Right lobe of liver (tissue), 4 donors: ENCODE measurements around a stretch of chr19.

DNA sequence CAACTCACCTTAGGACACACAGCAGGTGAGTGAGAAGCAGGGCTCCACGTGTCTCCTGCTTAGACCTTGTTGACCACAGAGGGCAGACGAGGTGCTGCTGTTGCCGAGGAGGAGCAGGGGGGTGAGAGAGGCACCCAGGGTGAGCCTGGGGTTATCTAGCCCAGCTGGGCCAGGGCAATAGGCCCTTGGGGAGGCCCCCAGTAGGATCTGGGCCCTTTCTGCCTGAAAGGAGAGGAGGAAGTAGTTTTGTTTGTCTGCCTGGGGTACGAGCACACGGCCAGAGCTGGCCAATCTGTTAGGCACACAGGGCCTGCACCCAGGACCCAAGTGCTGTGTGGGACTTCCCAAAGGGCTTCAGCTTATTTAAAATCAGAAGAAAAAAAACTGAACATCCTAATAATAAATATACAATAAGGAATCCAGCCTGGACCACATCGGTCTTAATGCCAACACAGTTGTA lies 2.3 kb upstream of the HSH2D start:
- PRO-cap, 4 experiments: no peak in any of the 4 experiments
- RAMPAGE, long total RNA, 2 experiments: no peak in any of the 2 experiments

- PRO-cap, 4 experiments: no peak in any of the 4 experiments
- RAMPAGE, long total RNA, 2 experiments: no peak in any of the 2 experiments
These were observed 5.3 kb upstream of the KLF2 start for GRCh38 chr19:16319362-16319781.

DNA sequence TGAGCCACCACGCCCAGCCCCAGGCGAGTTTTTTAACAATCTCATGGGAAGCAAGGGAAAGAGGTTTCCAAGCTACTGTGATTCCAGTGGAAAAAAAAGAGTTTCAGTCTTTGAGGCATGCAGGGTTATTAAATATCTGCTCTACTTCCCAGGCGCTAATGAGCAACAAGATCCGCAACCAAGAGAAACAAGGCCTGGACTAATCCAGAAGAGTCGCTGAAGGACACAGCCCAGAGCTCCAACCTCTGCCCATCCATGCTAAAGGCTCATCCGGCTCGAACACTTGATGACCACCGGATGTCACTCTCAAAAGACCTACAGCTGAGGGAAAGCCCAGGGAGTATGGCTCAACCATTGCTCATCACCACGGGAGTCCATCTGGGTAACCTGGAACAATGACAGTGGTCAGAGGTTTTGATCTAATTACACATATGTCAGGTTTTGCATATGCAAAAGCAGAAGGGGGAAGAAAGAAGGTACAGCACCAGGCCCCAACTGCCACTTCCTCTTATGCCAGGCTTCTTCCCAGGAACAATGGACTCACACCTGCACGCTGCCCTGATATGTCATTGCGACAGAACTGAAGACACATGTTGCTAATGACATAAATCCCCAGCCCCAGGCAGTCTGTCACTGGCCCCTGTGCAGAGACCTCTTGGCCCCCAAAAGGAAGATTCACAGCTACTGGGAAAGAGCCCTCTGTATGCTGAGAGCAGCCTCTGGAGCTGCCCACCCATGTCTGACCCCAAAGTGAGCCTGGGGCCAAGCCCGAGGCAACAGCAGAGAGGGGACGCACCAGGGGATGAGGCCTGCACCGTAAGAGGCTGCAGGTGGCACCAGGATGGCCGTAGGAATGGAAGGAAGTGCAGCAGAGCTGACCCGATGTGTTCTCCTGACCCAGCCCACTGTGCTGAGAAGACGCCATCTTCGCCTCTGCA lies 26.5 kb downstream of the EPS15L1 start:
- PRO-cap, 4 experiments: no peak in any of the 4 experiments
- RAMPAGE, long total RNA, 2 experiments: no peak in any of the 2 experiments

DNA sequence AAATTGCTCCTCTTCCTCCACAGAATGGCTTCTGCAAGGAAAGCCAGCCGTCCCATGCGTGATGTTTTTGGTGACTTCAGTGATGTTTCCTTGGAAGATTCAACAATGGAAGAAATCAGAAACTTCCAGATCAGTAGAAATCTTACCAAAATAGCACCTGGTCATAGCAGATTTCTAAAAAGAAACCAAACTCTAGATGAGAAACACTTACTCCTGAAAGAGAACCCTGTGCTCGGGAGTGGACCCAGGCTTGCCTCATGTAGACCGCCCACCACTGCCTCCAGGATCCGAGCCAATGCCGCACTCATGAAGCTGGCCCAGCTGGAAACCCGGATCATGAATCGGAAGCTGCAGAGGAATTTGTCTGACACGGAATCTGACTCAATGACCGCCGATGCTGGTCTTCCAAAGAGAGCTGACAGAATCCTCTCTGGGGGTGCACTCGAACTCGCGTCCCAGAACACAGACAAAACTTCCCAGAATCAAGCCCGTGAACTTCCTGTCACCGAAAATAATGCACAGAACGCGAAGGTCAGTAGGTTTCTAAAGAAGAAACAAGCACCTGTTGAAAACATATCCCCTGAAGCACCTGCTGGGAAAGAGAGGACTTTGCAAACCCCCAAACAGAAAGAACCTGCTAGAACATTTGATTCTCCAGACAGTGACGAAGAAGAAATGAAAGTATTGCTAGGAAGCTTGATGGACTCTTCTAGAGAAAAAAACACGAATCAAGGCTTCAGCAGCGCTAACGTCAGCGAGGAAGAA lies 4.8 kb downstream of the C19orf44 start:
- PRO-cap, 4 experiments: no peak in any of the 4 experiments
- RAMPAGE, long total RNA, 2 experiments: no peak in any of the 2 experiments

DNA sequence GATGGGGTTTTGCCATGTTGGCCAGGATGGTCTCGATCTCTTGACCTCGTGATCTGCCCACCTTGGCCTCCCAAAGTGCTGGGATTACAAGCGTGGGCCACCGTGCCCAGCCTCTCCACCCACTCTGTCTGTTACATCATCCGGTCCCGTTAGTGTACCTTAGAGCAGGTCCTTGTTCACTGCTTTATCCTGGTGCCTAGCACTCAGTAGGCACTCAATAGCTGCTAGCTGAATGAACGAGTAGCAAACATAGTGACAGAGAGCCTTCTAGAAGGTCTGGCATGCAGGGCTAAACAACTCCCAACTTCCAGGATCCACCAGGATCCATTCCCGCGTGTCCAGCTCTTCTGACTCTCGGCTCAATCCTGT lies 3.0 kb downstream of the SLC35E1 start:
- PRO-cap, 4 experiments: no peak in any of the 4 experiments
- RAMPAGE, long total RNA, 2 experiments: no peak in any of the 2 experiments

DNA sequence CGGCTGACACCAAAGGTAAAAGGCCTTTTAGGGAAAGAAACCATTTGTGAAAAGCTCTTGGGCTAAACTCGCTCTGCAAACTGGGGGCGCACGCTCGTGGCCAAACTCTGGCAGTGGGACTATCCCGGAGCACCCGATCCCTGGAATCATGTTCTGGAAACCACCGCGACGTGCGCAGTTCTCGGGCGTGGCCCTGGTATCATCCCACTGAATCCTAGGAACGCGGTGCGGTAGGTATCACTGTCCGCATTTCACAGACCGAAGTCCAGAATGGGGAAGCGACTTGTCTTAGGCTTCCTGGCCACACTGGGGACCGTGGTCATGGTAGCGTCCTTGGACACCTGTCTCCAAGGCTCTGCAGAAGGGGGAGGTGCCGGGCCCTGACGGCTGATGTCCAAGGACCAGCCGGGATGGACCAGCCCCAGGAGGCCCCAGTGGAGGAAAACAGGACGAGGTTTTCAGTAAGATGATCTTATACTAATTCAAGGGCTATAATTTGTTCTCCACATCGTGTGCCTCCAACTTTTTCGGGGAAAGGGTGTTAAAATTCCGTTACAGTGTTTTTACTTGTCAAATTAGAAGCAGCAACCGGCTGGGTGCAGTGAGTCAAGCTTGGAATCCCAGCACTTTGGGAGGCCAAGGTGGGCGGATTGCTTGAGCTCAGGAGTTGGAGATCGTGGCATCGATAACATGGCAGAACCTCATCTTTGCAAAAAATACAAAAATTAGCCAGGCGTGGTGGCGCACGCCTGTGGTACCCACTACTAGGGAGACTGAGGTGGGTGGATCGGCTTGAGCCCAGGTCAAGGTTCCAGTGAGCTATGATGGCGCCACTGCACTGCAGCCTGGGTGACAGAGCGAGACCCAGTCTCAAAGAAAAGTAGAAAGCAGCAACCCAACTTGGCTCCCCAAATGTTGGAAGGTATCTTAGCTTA lies 846 bp upstream of the SLC35E1 start:
- PRO-cap, 4 experiments: no peak in any of the 4 experiments
- RAMPAGE, long total RNA, 2 experiments: no peak in any of the 2 experiments

GRCh38 chr19:16607786-16608141 lies 20.2 kb downstream of the MED26 start:
- PRO-cap, 4 experiments: no peak in any of the 4 experiments
- RAMPAGE, long total RNA, 2 experiments: no peak in any of the 2 experiments

GRCh38 chr19:16652329-16653058 lies 7.5 kb downstream of the SMIM7 start:
- PRO-cap, 4 experiments: no peak in any of the 4 experiments
- RAMPAGE, long total RNA, 2 experiments: no peak in any of the 2 experiments

DNA sequence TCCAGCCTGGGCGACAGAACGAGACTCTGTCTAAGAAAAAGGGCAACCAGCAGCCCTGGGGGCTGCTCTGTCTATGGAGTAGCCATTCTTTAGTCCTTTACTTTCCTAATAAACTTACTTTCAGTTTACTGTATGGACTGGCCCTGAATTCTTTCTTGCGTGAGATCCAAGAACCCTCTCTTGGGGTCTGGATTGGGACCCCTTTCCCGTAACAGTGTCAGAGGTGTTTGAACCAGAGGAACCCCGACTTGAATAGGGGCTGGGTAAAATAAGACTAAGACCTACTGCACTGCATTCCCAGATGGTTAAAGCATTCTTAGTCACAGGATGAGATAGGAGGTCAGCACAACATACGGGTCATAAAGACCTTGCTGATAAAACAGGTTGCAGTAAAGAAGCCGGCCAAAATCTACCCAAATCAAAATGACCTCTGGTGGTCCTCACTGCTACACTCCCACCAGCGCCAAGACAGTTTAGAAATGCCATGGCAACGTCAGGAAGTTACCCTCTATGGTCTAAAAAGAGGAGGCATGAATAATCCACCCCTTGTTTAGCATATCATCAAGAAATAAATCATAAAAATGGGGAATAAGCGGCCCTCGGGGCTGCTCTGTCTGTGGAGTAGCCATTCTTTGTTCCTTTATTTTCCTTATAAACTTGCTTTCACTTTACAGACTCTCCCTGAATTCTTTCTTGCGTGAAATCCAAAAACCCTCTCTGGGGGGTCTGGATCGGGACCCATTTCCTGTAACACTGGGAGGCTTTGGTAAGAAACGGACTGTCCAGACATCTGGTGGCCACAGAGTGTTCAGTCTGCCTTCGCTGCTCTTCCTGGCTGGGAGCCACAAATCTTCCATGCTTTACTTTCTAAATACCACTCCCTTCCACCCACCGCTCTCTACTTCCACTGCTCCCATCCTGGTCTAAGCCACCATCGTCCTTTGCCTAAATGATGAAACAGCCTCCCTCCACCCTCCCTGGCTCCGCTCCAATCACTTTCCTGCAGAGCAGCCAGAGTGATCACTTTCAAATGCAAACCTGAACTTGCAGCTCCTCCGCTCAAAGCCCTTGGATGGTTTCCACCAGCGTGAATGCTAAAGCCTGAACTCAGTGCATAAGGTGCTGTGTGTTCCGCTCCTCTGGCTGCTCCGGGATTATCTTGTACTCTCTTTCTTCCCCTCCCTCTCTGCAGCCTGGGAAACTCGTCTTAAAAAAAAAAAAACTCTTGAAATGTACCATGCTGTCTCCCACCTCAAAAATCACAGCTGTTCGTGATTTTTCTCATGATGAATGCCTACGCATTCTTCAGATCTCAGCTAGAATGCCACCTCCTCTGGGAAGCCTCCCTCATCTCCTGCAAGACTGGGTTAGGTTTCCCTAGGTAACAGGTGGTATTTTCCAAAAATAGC lies 4.2 kb upstream of the SIN3B start:
- PRO-cap, 4 experiments: no peak in any of the 4 experiments
- RAMPAGE, long total RNA, 2 experiments: no peak in any of the 2 experiments

- PRO-cap, 4 experiments: peak in 4 of 4 experiments; most common plus-strand start chr19:16897228 (in 2); most common minus-strand start chr19:16896973 (in 3)
- RAMPAGE, long total RNA, 2 experiments: no peak in any of the 2 experiments
These were observed 8.0 kb downstream of the F2RL3 start for GRCh38 chr19:16896754-16897315.

- PRO-cap, 4 experiments: peak in 3 of 4 experiments; most common plus-strand start chr19:17026204 (in 2); most common minus-strand start chr19:17026118 (in 3)
- RAMPAGE, long total RNA, 2 experiments: no peak in any of the 2 experiments
These were observed 626 bp downstream of the CPAMD8 start for GRCh38 chr19:17025934-17026434.

GRCh38 chr19:17042012-17042549 lies 15.5 kb upstream of the CPAMD8 start:
- PRO-cap, 4 experiments: no peak in any of the 4 experiments
- RAMPAGE, long total RNA, 2 experiments: no peak in any of the 2 experiments

DNA sequence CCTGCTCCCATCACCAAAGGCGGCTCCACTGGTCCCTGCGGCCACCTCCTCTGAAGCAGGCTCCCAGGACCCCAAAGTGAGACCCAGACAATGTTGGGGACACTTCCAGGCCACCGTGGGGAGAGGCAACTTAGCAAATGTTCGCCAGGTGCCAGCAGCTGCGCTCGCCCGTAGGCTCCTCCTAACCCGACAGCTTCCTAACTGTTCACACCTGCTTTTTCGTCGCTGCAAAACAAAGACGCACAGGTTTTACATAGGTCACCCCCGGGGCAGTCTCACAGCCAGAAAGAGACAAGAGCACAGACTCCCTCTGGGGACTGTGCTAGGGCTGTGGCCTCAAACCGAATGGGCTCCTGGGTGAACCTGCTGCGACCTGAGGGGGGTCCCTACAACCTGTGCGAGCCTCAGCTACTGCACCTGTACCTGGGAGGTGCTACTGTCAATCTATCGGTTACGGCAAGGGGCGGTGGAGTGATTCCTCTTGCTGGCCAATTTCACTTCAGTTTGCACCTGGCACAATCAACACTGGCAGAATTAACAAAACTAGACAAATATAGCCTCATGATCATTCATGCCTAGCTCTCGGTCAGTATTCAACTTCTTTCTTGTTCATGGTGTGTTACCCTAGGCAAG lies 871 bp downstream of the HAUS8 start:
- PRO-cap, 4 experiments: no peak in any of the 4 experiments
- RAMPAGE, long total RNA, 2 experiments: no peak in any of the 2 experiments

DNA sequence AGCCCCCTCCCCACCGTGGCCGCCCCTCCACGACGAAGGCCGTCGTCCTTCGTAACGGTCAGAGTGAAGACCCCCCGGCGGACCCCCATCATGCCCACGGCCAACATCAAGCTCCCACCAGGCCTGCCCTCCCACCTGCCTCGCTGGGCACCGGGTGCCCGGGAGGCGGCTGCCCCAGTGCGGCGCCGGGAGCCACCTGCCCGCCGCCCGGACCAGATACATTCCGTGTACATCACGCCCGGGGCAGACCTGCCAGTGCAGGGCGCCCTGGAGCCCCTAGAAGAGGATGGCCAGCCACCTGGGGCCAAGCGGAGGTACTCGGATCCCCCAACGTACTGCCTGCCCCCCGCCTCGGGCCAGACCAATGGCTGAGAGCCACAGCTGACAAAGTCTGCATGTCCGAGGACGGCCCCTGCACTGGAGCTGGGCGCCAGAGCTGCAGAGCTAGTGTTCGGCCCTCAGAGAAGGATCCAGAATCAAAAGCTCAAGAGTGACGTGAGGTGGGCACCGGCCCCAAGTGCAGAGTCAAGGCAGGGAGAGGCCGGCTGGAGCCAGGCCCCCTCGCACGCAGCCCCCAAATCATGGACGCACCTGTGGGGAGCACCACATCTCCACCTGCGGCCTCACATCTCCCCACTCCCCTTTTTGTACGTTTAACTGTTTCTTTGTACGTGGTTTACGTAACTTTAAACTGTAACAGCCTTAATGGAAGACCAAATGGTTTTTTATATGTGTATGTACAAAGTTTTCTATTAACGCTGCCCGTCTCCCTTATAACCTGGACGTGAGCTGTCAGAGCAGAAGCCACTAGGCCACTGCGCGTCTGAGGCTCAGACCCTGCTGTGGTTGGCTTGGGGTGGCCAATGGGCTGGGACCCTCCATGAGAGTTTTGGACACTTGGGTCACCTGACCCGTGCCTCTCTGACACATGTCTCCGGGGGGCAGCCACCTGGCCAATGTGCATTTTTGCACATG lies 2.9 kb upstream of the USE1 start:
- PRO-cap, 4 experiments: no peak in any of the 4 experiments
- RAMPAGE, long total RNA, 2 experiments: no peak in any of the 2 experiments

- PRO-cap, 4 experiments: peak in 2 of 4 experiments; most common minus-strand start chr19:17227906 (in 2)
- RAMPAGE, long total RNA, 2 experiments: no peak in any of the 2 experiments
These were observed 1.7 kb downstream of the OCEL1 start for GRCh38 chr19:17227676-17228214.

DNA sequence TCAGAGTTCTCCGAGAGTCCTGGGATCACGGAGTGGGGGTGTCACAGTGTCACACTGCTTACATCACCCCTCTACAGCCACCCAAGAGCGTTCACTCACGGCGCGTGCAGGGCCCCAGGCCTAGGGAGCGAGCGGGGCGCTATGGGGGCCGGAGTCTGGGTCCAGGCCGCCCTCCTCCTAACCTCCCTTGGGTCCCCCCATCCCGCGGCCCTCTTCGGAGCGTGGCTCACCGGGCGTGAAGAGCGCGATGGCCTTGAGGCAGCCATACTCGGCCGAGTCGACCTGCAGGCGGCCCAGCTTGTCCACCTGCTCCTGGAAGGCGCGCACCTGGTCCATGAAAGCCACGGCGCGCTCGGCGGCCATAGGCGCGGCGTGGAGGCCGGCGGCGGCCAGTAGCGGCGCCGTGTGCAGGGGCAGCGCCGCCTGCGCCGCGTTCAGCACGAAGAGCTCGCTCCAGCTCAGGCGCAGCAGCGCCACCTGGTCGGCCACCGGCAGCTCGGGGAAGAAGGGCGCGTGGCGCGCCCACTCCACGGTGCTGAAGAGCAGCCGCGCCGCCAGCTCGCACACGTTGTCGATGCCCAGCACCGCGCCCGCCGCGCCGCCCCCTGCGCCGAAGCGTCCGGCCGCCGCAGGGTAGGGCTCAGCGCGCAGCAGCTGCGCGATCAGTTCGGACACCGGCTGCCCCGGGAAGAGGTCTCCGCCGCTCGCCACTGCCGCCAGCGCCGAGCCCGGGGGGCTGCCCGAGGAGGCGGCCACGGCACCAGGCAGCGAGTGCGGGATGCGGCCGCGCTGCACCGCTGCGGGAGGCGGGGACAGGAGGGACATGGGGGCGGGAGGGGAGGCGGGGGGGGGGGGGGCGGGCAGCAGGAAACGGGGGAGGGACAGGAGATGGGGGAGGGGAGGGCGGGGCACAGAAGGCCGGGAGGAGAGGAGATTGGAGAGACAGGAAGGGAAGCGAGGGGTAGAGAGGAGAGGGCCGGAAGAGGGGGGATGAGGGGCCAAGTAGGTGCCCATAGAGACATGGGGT lies 9.6 kb downstream of the OCEL1 start:
- PRO-cap, 4 experiments: peak in 3 of 4 experiments; most common plus-strand start position 665 of the sequence (in 1); most common minus-strand start position 773 of the sequence (in 2)
- RAMPAGE, long total RNA, 2 experiments: no peak in any of the 2 experiments

- PRO-cap, 4 experiments: no peak in any of the 4 experiments
- RAMPAGE, long total RNA, 2 experiments: no peak in any of the 2 experiments
These were observed 1.5 kb upstream of the NR2F6 start for GRCh38 chr19:17247139-17247617.

- PRO-cap, 4 experiments: no peak in any of the 4 experiments
- RAMPAGE, long total RNA, 2 experiments: no peak in any of the 2 experiments
These were observed 931 bp downstream of the DDA1 start for GRCh38 chr19:17310051-17310936.

DNA sequence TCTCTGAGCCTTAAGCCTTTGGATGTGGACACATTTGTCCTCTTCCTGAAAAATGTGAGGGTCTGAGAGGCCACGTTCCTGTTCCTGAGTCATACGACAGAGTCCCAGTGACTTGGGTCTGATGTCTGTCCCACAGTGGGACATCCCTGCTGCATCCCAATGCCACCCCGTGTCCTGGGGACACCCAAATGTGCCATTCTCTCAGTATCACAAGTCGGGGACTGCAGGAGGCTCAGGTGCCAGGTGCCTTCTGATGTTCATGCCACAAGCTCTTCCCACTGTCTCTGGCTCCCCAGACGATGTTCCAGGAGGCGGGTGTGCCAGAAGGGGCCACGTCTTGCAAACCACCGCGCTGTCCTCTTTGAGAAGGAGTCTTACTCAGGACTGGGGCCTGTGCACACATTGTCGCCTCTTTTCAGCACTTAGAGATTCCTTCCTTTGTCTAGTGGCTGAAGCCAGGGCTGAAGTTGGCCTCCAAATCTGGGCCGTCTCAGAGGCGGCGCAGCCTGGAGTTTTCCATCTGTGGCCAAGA lies 12.0 kb downstream of the ANO8 start:
- PRO-cap, 4 experiments: no peak in any of the 4 experiments
- RAMPAGE, long total RNA, 2 experiments: no peak in any of the 2 experiments

- PRO-cap, 4 experiments: no peak in any of the 4 experiments
- RAMPAGE, long total RNA, 2 experiments: no peak in any of the 2 experiments
These were observed 1.3 kb downstream of the BST2 start for GRCh38 chr19:17404025-17404584.